Measurements from ENCODE around the genes CEP112 and PSMD12.

- PRO-cap: no peak
These were observed 45.9 kb downstream of the AXIN2 start for GRCh38 chr17:65515492-65516000.

GRCh38 chr17:65531186-65532013, 30.0 kb downstream of the AXIN2 start:
- PRO-cap: no peak

- PRO-cap: no peak
These were observed 137.1 kb upstream of the AXIN2 start for GRCh38 chr17:65698293-65699220.

DNA sequence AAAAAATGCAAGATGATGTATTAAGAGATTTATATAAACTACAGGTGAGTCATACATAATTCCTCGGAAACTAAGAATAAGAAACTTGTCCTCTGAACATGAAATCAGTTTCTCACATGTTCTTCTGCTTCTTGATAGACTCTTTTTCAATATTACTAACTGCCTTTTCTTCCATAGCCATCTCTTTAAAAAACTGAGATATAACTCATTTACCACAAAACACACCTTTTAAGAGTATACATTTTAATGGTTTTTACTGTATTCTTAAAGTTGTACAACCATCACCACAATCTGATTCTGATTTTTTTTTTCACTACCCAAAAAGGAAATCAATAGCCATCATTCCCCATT, 238.5 kb upstream of the AXIN2 start:
- PRO-cap: no peak

- PRO-cap: no peak
These were observed 266.3 kb downstream of the CEP112 start for GRCh38 chr17:65925539-65926142.

- PRO-cap: bidirectional peak, plus-strand start at chr17:66192372, minus-strand start at chr17:66192070
These were observed at the start of gene CEP112 for GRCh38 chr17:66191353-66192684. Gene CEP112, minus strand, starts transcription at chr17:66192133.

- PRO-cap: no peak
These were observed 1.9 kb downstream of the PRKCA start for GRCh38 chr17:66304160-66304832.

GRCh38 chr17:66401860-66402500, 99.6 kb downstream of the PRKCA start:
- PRO-cap: no peak

- PRO-cap: no peak
These were observed 191.5 kb downstream of the PRKCA start for GRCh38 chr17:66493918-66494379.

- PRO-cap: no peak
These were observed 200.8 kb downstream of the PRKCA start for GRCh38 chr17:66503008-66503801.

DNA sequence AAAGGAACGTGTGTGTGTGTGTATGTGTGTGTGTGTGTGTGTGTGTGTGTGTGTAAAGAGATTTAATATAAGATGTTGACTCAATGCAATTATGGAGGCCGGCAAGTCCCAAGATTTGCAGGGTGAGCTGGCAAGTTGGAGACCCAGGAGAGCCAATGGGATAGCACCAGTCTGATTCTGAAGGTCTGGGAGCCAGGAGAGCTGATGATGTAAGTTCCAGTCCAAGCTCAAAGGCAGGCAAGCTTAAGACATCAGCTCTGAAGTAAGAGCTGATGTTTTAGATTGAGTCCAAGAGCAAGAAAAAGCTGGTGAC, 206.7 kb downstream of the PRKCA start:
- PRO-cap: no peak

GRCh38 chr17:66523384-66524252, 221.2 kb downstream of the PRKCA start:
- PRO-cap: no peak

DNA sequence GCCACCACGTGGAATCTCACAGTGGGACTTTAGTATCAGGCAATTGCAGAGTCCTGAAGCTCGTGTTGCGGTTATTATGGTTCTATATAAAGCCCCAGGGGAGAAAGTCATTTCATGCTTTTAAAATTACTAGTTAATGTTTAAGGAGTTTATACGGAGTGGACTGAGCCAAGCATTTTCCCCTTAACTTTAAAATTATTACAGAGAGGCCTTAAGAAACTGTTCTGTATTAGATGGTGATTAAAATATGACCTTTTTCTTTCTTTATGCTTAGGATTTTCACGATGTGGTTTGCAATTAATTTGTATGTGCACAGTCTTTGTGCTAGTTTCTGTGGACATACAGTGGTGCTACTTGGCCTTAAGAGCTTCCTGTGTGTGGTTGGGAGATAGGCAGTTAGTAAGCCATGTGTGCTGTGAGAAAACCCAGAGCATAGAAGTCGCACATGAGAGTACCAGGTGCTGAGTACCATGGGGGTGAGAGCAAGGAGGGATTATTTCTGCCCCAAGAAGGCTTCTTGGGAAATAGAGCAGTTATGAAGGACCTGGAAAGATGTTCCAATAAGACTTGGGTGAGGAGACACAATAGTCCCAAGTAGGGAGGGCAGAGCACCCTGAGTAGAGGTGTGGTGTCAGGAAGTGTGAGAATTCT, 239.7 kb downstream of the PRKCA start:
- PRO-cap: no peak

GRCh38 chr17:66675807-66677001, 158.7 kb upstream of the CACNG5 start:
- PRO-cap: no peak

DNA sequence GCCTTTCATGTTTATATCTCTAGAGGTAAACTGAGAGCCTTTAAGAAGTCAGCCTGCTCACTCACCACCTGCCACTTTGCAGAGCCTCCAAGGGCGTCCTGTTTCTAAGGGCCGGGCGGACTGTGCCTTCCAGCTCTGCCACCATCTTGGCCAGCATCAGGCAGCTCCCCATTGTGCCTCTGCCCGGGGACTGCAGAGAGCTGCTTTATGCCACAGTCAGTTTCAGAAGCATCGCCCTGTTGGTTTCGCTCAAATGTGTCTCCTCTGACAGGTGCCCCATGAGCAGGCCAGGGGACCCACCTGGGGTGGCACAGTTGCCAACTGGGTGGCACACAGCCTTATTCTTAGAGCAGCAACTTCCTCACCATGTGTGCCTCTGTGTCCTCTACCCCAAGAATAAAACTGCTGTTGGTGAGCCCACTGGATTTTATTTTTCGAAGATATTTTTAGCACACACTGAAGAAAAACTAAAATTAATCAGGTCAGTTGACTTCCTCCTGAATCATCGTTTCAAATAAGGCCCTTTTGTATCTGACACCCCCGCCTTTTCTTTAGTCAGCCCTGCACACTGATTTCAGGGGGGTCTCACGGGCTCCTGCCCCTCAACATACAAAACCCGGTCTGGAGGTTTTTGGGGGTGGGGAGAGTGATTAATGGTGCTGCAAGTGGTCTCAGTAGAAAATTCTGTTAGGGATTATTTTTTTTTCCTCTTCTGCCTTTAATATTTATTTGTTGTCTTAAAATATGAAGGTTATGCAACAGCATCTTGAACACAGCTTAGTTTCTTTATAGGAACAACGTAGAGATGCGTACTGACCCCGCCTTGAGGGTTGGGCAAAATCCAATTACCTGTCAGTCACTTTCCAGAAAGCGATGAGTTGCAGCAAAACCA, 44.8 kb upstream of the CACNG5 start:
- PRO-cap: no peak

- PRO-cap: no peak
These were observed 43.6 kb upstream of the CACNG5 start for GRCh38 chr17:66791170-66791861.

DNA sequence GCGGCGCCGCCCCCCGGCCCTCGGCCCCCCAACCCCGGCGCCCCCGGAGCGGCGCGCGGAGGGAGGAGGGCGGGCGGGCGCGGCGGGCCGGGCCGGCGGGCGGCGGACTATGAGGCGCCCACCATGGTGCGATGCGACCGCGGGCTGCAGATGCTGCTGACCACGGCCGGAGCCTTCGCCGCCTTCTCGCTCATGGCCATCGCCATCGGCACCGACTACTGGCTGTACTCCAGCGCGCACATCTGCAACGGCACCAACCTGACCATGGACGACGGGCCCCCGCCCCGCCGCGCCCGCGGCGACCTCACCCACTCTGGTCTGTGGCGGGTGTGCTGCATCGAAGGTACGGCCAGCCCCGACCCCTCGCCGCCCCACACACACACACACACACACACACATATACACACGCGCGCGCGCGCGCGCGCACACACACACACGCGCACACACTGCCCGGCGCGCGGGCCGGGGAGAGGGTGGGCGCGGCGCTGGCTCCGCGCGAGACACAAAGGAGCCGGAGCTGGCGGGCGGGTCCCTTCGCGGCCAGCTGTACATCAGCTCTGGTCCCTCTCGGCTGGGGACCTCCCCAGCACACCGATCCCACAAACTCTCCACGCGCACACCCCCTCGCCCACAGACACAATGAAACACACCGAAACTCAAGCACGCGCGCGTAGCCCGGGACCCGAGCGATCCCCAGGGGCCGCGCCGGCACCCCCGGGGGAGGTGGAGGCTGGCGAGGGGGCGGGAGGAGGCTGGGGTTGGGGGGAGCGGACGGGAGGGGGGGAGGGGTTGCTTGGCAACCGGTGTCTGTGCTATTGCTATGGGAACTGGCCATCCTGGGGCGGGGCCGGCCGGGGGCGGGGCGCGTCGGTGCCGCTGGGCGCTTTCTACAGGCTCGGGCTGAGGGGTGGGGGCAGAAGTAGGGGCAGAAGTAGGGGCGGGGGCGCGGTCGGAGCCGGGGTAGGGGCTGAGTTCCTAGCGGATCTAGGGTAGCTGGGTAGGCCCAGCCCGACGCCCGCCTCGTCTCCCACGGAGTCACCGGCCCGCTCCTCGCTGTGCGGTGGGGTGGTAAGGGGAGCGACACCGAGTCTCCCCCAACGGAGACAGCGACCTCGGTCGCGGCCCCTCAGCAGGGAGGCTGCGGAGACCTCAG, 658 bp downstream of the CACNG4 start:
- PRO-cap: bidirectional peak, plus-strand start at position 446 of the sequence, minus-strand start at position 315 of the sequence; bidirectional peak, plus-strand start at position 498 of the sequence, minus-strand start at position 559 of the sequence

DNA sequence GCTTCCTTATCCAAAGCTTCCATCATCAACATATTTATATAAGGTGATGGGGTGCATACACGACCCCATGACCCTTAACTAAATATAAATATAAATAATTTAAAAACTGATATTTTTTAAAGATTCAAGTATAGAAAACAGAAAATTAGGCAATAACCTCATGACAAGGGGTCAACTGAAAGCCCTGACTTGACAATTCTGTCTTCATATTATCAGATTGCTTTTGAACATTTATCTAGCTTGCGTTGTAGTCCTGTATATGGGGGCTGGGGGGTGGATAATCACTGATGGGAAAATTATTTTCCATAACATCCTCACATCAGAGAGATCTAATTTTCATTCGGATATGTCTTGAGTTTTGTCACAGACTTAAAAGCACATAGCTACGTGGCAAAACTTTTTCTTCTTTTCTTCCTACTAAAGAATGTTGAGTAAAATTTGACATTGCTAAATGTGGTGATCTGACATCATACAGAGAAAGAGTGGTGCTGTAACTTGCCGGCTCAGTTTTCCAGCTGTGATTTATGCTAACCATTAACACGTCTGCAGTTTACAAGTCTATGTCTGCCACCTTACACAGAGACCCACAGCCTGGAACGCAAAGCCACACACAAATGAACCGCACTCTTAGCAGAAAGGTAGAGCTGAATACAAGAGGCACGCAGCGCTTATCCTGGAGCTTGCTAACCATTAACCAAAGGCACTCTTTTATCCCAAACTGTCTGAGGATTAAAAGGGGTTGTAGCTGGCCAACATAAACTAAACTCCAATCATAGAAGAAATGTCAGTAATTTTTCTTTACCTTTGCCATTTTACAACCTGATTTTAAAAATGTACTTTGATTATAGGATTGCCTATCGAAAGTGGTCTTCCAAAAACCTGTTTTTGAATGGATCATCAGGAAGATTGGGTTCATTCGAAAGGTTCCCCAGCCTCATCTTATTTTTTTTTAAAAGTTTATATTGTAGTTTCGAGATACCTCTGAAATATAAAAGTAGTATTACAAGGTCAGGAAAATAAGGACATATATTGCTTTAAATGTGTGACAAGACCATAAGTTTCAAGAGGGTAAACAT, 31.9 kb downstream of the CACNG1 start:
- PRO-cap: no peak

- PRO-cap: no peak
These were observed 48.3 kb downstream of the HELZ start for GRCh38 chr17:67196665-67197184.

- PRO-cap: bidirectional peak, plus-strand start at chr17:67366736, minus-strand start at chr17:67366541
These were observed at the start of gene PSMD12 for GRCh38 chr17:67366174-67366847. Gene PSMD12, minus strand, starts transcription at chr17:67366577.

All from progenitor cell of endocrine pancreas (in vitro differentiated cells).